ENCODE measurements around the genes HFE, H2BC7 and BTN2A1.

GRCh38 chr6:25710212-25710425 is 16.2 kb downstream of the H2AC1 start:
- RRBS: no CpG with 5 or more reads among the region's 10 CpGs

GRCh38 chr6:25757977-25758345 is 3.4 kb downstream of the SLC17A4 start:
- RRBS: no CpG with 5 or more reads among the region's 4 CpGs

DNA sequence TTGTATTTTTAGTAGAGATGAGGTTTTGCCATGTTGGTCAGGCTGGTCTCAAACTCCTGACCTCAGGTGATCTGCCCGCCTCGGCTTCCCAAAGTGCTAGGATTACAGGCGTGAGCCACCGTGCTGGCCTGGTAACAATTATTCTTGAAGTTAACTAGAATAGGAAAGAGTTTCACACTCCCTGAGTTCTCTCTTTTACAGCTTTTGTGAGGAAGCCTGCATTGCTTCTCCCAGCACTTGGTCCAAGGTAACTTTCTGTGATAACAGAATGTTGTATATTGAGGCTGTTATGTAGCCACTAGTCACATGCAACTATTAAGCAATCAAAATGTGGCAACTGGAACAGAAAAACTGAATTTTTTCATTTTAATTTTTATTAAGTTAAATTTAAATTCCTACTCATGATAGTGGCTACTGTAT is 2.4 kb downstream of the TRIM38 start:
- RRBS: no CpG with 5 or more reads among the region's 4 CpGs

GRCh38 chr6:26032163-26032976 is 471 bp upstream of the H3C2 start:
- RRBS: no CpG with 5 or more reads among the region's 22 CpGs

DNA sequence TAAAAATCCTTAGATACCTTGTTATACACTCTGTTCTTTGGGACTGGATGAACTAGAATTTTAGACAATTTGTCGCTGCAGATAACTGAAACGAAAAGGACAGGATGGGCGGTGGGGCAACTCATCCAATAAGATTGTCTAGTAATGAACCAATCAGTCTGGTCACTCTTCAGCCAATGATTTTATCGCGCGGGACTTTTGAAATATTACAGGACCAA is 157 bp upstream of the H3C3 start:
- RRBS: no CpG with 5 or more reads among the region's 6 CpGs

GRCh38 chr6:26056163-26056331 is 223 bp downstream of the H1-2 start:
- RRBS: 1% methylated on average over 6 of the region's 9 CpGs

GRCh38 chr6:26087015-26088301 is at the start of gene HFE:
TSS of gene HFE (plus strand) at chr6:26087429.
- RRBS: no CpG with 5 or more reads among the region's 45 CpGs

GRCh38 chr6:26103552-26103811 is 251 bp upstream of the H4C3 start:
- RRBS: no CpG with 5 or more reads among the region's 3 CpGs

DNA sequence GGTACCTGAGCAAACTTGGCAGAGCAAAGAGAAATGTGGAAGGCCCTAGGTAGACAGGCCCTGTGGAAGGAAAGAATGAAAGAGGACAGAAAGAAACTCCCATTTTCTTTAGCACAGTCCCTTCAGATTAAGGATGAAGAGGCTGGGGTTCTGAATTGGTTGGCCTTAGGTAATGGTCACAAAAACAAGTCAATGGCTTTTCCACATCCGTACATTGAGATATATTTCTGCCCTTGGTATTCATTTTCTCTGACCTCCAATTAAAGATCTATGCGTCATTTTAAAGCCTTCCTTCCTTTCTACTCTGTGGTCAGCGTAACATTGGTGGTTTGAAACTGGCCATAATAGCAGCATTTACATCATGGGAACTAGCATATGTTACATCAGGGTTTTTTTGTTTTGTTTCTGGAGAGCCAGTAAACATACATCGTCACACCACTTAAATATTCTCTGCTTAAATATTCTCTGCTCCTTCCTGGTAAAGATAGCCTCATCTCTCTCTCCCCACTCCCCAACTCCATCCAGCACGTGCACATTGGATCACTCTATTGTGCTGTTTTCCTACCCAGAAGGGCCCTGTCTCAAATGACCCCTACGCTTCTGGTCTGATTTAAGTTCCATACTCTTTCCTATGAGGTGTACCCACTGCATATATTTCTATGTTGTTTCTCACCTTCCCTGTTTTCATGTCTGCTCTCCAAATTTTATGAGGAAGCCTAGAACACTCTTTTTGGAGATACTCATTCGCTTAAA is 15.4 kb upstream of the H1-4 start:
- RRBS: no CpG with 5 or more reads among the region's 7 CpGs

DNA sequence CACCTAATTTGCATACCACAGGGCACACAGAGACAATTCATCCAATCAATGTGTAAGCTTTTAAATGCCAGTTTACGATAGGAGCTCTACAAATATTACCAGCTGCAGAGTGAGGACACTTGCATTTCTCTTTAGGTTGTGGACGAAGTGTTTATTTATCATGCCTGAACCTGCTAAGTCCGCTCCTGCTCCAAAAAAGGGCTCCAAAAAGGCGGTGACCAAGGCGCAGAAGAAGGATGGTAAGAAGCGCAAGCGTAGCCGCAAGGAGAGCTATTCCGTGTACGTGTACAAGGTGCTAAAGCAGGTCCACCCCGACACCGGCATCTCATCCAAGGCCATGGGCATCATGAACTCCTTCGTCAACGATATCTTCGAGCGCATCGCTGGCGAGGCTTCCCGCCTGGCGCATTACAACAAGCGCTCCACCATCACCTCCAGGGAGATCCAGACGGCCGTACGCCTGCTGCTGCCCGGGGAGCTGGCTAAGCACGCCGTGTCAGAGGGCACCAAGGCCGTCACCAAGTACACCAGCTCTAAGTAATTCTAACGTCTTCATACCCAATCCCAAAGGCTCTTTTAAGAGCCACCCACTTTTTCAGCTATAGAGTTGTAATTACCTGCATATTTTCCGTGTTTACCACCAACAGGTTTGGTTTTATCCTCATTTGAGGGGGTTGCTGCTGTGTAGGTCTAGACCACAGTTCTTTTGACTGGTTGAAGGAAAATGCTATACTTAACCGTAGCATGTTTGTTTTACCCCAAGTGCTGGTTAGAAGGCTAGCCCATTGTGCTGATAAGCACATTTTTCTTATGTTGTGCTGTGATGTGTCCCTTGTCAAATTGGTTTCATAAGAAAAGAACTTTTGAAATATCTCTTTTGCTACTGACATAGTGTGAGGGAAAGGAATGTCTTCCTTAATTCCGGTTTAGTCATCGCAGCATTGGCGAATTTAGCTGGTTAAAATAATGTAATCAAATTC is at the start of gene H2BC7:
TSS of gene H2BC7 (plus strand) at position 118 of the 980 bp plus-strand sequence.
- RRBS: no CpG with 5 or more reads among the region's 34 CpGs

DNA sequence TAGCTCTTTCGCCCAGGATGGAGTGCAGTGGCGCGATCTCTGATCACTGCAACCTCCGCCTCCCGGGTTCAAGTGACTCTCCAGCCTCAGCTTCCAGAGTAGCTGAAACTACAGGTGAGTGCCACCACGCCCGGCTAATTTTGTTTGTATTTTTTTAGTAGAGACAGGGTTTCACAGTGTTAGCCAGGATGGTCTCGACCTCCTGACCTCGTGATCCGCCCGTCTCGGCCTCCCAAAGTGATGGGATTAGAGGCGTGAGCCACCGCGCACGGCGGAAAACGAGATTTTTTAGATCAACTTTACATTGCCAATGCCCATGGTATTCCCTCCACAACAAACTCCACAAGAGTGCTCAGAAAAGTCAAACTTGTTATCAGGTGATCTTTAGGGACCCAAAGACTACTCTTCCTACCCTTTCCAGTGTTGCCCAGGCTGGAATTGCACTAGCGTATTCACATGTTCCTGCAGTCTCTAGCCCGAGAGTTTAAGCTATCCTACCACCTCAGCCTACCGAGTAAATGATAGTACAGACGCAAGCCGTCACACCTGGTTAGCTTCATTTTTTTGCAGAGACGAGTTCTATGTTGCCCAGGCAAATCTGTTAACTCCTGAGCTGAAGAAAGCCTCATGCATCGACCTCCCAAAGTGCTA is 1.2 kb downstream of the H2BC8 start:
- RRBS: no CpG with 5 or more reads among the region's 25 CpGs

DNA sequence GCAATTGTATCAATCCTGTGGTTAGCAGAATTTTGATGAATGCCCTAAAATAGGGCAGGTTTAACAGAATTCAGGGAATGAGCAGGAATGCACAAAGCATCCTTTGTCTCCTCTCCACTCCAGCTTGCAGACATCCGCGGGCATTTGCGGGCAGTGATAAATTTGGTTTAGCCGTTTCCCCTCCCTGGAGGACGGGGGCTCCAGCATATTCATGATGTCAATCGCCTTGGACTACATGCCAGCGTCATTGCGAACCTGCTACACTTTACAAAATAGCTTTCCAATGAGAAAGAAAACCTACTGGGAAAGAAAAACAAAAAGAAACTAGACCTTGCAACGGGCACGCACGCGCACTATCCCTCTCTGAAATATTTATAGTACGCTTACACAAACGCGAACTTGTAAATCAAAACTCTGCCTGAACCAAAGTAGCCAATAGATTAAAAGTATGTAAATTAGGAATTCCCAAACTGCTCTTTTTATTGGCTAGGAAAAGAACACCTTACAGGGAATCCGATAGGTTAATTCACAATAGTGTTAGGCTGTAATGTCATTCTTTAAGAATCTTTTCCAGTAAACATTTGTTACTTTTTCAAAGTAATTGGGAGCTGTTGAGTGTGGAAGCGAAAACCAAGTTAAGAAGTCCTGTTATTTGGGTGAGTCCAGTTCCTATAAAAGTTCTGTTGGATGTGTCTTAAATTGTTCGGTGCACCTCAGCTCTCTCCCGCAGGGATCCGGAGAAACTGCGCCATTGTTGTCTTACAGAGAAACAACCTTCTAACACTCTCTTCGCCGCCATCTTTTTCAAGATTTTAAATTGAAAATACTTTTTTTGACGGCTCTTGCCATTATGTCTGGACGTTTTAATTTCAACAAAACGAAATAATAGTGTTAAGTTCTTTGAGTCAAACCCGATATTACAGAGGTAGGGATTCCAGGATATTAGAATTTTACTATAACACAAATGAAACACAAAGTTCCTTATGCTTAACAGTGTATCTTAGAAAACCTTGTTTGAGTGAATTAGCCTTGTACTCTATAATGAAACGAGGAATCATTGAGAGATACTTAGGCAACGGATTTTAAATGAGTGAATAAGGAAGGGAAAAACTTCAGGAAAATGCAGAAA is 921 bp upstream of the H3C6 start:
- RRBS: no CpG with 5 or more reads among the region's 29 CpGs

- RRBS: no CpG with 5 or more reads among the region's 4 CpGs
These were observed 11.5 kb upstream of the H4C8 start for GRCh38 chr6:26296691-26297402.

GRCh38 chr6:26319309-26320108 is 34.2 kb upstream of the H4C8 start:
- RRBS: no CpG with 5 or more reads among the region's 23 CpGs

- RRBS: no CpG with 5 or more reads among the region's 12 CpGs
These were observed 34.8 kb upstream of the BTN3A2 start for GRCh38 chr6:26330075-26330670.

GRCh38 chr6:26331789-26332257 is 33.2 kb upstream of the BTN3A2 start:
- RRBS: no CpG with 5 or more reads among the region's 14 CpGs

GRCh38 chr6:26445452-26446196 is 5.3 kb downstream of the BTN3A3 start:
- RRBS: no CpG with 5 or more reads among the region's 7 CpGs

DNA sequence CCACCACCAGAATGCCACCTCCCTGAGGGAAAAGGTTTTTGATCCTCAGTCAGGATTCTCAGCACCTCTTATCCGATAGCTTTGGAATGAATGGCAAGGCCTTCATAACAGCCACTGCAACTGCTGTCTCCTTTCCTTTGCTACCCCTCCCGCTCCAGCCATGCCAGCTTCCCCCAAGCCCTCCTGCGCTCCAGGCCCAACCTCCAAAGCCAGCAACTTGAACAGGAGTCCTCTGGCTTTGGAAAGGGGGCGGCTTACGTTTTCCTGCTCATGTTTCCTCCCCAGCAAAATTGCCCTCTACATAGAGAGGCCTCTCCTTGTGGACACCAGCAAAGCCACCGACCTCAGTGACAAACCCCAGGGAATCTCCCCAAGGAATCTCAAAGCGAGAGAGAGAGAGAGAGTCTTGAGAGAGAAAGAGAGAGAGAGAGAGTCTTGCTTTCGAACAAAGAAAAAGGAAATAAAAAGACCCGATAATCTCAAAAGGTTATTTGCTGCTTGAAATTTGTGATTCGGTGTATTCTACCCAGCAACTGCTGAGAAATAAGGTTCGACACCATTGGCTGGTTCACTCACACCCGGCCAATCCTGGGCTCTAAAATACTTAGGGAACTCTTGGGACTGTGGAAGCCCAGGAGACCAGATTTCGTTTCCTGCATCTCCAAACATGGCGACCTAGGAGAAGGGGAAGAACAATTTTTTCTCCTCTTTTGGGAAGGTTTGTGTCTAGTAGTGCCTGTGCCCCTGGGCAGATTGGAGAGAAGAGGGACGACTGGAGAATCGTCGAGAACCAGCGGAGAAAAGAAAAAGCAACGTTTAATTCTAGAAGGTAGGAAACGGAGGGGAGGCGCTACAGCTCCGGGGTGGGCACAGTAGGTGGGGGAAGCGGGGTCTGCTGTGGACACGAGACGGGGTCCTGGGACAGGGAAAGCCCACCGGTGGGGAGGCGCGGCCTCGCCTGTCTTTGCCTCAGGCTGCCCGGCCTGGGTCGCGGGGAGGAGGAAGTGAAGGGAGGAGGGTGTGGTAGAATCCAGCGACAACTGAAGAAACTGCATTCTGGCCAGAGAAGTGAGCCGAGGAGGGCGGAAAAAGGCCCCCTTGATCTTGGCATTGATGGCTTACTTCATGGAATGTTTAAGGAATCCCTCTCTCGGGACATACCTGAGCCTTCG is at the start of gene BTN2A1:
TSS of gene BTN2A1 (plus strand) at position 642 of the 1,172 bp plus-strand sequence.
- RRBS: 2% methylated on average over 9 of the region's 37 CpGs

GRCh38 chr6:26468063-26469453 is 10.8 kb downstream of the BTN2A1 start:
- RRBS: 92% methylated on average over 2 of the region's 17 CpGs

DNA sequence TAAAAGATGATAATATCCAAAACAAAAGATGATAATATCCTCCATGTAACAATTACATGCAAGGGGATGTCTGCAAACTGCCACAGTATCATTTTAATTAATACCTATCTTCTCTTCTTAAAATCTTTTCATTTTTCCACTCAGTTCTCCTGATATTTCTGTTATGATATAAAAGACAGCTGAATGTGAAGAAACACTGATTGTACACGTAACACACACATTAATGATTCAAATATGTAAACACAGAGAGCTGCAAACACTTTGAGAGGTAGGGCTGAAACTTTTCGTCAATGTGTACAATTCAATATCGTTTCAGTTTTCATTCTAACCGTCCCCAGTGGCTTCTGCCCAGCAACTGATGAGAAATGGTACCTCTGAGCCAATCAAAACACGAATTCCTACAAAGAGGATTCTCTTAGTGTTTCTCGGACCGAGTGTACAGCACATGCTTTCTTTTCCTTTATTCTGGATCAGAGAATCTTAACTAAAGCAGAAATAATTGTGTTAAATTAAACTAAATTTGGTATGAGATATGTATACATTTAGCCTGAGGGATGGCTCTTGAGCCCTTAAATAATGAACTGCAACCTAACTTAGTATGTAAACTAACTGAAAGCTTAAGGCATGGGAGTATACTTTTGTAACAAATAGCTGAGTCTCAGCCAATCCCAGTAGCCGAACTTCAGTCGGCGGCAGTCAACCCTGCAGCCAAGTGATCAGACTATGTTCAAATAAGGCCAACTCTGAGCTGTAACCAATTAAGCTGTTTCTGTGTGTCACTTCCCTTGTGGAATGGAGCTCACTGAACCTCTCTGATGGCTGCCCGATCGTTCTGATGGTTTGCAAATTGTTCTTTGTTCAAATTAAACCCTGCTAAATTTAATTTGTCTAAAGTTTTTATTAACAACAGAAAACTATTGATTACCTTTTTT is 16.1 kb downstream of the BTN2A1 start:
- RRBS: no CpG with 5 or more reads among the region's 12 CpGs

Measured in NB4 (cell line).